ENCODE data around the genes TMCO6, ZMAT2, PCDHB11 and PCDHGA3.

GRCh38 chr5:140165664-140166195 is 9.3 kb upstream of the CYSTM1 start:
- RRBS: no CpG with 5 or more reads among the region's 4 CpGs

- RRBS: no CpG with 5 or more reads among the region's 9 CpGs
These were observed 53.4 kb downstream of the CYSTM1 start for GRCh38 chr5:140228074-140229032.

DNA sequence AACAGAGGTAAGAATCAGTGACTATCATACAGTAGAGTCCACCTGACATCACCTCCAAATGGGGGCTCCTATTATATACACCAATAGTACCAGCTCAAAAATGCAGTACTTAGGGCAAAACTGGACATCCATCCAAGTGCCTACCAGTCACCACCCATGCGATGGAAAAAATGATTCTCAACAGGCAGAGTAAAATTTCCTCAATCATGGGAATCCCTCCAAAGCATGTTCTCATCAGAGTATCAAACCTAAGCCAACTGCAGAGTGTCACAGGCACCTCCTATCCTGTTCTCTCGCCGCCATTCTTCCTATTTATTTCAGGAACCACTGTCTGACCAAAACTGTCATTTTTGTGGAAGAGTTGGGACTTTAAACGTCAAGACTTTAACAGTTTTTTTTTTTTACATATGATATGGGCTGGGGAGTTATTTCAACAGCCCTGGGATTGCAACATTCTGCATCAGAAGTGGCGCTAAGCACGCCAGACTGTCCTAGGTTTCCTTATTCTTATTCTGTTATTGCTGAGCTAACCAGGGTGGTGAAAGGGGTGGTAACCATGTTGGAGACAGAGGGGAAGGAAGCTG is 29.5 kb downstream of the PFDN1 start:
- RRBS: no CpG with 5 or more reads among the region's 6 CpGs

DNA sequence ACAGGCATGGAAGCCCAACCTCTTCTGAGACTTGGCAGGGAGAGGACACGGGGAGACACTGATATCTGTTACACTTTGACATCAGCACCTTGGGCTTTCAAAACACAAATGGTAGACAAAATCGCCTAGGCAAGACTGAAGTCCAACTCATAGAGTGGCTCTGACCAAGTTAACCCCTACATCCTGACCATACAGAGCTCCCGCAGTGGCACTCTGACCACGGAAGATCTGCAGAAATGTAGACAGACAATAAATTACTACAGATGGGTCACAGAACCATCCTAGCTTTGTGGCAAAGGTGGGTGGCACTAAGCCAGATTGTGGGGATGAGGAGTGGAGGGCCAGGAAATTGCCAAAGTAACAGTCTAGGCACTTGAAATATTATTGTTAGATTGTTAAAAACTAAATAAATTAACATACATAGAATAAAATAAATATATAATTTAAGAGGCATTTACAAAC is 13.1 kb downstream of the HBEGF start:
- RRBS: no CpG with 5 or more reads among the region's 4 CpGs

DNA sequence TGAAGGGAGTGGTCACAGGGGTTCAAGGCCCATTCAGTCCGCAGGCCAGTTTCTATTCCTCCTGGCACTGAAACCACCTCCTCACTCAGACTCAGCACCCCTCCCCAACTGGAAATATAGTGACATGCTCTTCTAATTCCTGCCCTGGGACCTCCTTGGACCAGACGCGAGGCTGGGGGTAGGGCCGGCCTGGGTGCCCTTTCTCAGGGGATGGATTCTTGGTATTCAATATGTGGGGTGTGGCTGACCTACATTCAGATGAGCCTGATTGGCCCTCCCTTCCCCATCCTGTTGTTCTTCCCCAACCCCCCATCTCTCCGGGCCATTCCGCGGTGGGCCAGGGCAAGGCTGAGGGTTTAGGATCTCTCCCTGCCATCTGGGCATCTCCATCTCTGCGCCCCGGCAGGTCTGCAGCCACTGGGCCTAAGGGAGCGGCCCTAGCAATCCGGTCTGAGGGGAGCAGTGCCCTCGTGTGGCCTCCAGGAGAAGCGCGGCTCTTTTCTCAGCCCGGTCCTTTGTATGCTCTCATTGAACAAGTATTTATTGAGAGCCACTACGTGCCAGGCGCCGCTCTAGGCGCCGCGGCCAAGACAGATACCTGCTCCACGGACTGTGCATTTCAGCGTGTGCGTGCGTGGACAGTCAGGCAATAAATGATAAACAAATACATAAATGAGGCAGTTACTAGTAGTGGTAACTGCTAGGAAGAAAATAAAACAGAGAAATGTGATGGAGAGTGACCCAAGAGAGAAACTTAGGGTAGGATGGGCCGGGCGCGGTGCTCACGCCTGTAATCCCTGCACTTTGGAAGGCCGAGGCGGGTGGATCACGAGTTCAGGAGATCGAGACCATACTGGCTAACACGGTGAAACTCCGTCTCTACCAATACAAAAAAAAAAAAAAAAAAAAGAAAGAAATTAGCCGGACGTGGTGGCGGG is 2.4 kb upstream of the SLC4A9 start:
- RRBS: 3% methylated on average over 11 of the region's 38 CpGs

GRCh38 chr5:140486526-140487102 is 60.8 kb upstream of the EIF4EBP3 start:
- RRBS: no CpG with 5 or more reads among the region's 4 CpGs

DNA sequence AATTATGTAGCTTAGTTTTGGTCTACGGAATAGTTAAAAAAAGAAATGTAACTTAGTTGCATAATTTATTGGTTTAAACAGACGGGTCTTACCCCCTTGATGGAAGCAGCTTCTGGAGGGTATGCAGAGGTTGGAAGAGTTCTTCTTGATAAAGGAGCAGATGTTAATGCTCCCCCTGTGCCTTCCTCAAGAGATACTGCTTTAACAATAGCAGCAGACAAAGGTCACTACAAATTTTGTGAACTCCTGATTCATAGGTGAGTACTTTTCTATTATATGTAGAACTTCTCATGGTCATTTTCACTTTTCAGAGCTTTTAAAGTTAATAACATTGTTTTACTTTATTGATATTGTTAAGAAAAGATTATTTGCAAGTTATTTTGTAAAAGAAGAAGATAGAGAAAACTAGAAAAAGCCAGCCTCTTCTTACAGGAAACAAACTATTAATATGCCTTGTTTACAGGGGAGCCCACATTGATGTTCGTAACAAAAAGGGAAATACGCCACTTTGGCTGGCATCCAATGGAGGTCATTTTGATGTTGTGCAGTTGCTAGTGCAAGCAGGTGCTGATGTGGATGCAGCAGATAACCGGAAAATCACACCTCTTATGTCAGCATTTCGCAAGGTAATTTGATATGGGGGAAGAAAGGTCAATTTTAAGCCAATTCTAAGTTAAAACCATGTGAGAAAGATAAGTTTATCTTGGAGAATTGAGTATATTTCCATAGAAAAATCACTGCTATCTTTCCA is 37.7 kb upstream of the EIF4EBP3 start:
- RRBS: no CpG with 5 or more reads among the region's 6 CpGs

- RRBS: no CpG with 5 or more reads among the region's 2 CpGs
These were observed 23.6 kb upstream of the EIF4EBP3 start for GRCh38 chr5:140523860-140524333.

DNA sequence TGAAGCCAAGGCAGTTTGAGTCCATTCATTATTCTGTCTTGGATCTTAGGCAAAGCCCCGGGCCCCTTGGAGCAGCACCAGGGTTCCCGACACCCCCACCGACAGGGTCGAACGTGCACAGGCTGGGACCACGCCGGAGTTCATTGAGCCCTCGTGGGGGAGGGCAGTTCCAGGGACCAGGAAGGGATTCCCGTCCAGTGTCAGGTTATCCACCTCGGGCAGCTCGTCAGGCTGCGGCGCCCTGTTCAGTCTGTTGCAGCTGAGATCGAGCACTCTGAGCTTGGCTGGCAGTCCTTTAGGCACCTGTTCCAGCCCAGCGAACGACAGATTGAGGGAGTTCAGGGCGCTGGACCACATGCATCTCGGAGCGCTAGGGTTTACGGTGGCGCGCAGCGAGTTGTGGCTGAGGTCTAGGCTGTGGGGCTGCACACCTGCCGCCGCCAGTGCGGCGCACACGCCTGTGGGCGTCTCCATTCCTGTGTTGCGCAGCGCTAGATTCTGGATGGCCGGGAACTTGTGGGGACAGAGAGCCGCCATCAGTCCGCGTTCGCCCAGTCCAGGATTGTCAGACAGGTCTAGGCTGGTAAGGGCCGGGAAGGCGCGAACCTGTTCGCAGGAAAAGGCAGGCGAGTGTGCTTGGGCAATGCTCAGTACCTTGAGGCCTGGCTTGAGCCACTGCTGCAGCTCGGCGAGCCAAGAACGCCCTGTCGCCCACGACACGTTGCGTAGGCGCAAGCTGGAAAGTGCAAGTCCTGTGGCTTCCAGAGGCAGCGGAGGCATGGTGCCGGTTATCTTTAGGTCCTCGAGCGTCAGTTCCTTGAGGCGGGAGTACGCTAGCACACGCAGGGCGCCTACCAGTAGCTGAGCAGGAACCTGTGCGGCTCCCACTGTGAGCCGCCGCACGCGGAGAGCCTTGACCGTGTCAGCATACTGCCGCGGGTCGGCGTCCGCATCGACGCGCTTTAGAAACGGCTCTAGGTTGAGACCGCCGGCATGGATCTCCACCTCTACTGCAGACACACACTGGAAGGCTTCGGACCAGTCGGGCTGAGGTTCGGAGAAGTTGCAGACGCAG is 827 bp downstream of the CD14 start:
- RRBS: 41% methylated on average over 9 of the region's 78 CpGs

DNA sequence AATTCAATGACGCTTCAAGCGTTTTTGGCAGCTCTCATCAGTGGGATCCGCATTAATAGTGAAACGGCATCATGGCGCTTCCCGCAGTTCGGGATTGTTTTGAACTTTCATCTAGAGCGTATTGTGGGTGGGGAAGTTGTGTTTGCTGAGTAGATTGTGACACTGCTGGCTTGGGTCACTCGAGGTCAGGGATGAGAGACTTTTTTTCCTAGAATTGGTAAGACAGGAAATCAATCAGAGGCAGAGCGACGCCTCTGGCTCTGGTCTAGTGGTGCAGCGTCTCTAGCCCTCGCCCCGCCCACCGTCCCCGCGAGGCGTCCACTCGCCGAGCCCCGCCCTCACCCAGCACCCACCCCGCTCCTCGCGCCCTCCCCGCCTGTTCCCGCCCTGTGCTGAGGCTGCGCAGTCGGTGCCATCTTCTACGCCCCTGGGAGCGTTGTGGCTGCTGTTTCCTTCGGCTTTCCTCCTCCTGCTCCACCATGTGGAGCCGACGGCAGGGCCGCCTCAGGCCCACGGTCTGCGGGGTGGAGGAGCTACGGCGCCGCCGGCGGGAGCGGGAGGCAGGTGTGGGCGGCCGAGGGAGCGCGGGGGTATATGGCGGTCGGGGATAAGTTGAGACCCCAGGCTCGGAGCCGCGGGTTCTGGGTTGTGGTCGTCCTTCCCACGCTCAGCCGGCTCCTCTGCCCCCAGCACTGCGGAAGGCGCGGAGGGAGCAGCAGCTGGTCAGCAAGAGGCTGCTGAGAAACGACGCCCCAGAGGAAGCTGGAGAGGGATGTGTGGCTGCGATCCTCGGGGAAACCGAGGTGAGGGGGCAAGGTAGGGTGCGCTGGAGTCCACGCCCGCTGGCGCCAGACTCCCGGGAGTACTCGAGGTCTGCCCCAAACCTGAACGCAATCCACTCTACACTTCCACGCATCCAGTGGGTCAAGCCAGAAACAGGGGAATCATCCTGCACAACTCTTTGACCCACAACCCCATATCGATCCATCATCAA is at the start of gene TMCO6:
TSS of gene TMCO6 (plus strand) at position 403 of the 994 bp plus-strand sequence.
- RRBS: no CpG with 5 or more reads among the region's 71 CpGs

DNA sequence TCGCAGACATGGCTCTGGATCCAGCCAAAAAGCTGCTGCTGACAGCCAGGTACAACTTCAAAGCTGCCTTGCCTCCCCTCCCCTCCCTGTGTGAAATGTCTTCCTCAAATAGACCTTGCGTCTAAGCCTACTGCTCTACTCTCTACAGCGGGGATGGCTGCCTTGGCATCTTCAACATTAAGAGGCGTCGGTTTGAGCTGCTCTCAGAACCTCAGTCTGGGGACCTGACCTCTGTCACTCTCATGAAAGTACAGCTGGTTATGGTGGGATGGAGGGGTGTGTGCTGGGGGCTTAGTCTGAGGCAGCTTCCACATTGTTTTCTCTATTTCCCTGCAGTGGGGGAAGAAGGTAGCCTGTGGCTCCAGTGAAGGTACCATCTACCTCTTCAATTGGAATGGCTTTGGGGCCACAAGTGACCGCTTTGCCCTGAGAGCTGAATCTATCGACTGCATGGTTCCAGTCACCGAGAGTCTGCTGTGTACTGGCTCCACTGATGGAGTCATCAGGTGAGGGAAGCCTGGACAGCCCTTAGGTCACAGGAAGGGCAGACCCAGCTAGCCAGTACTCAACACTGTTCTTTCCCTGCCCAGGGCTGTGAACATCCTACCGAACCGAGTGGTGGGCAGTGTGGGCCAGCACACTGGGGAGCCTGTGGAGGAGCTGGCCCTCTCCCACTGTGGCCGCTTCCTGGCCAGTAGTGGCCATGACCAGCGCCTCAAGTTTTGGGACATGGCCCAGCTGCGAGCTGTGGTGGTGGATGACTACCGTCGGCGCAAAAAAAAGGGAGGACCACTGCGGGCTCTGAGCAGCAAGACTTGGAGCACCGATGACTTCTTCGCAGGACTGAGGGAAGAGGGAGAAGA is 4.3 kb downstream of the WDR55 start:
- RRBS: no CpG with 5 or more reads among the region's 19 CpGs

DNA sequence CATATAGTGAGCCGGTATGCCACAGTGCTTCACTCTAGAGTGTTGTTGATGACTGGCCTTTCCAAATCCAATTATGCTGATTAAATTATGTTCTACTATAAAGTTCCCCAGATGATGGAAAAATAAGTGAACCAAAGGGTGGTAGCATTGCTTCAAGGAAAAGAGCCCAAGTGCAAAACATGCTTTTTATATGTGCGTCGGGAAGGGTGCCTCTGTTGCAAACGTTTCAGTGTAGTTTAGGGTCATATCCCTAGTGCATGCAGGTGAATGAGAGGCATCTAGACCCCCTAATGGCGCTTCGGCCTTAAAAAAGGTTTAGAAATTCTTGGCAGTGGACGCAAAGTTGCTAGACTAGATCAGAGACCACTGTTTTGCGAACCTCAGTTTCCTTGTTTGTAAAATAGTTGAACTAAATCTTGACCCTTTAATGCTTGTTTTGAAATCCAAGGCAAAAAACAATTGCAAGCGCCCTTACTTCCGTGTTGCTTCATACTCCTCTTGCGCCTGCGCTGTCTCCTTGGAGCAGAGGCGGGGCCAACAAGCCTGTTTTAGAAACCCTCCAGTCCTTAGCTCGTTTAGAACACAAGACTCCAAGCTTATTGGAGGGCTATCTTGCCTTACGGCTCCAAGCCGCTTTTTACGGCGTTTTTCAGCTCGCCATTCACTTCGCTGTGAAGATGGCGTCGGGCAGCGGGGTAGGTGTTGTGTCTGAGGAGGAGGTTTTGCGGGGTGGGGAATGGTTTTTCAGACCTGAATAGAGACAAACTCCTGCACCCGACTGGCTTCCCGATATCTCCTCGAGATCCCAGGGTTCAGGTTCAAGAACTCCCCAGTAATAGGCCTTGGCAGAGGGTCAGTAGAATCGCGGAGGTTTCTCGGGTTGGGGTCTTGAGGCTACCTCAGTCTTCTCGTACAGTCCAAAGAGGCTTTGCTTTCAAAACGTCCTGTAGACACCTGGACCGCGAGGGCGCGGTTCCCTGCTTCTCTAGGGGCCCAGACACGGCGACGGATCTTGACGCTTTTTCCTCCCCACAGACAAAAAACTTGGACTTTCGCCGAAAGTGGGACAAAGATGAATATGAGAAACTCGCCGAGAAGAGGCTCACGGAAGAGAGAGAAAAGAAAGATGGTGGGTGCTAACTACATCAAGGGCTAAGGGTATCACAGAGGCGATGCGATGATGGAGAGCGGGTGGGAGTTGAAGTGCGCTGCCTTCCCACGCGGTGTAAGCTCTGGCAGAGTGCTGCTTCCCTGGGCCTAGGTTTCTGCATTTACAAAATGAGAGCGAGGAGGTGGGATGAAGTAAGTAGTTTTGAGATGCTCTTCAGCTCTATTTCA is at the start of gene ZMAT2:
TSS of gene ZMAT2 (plus strand) at position 664 of the 1,338 bp plus-strand sequence.
- RRBS: no CpG with 5 or more reads among the region's 52 CpGs

DNA sequence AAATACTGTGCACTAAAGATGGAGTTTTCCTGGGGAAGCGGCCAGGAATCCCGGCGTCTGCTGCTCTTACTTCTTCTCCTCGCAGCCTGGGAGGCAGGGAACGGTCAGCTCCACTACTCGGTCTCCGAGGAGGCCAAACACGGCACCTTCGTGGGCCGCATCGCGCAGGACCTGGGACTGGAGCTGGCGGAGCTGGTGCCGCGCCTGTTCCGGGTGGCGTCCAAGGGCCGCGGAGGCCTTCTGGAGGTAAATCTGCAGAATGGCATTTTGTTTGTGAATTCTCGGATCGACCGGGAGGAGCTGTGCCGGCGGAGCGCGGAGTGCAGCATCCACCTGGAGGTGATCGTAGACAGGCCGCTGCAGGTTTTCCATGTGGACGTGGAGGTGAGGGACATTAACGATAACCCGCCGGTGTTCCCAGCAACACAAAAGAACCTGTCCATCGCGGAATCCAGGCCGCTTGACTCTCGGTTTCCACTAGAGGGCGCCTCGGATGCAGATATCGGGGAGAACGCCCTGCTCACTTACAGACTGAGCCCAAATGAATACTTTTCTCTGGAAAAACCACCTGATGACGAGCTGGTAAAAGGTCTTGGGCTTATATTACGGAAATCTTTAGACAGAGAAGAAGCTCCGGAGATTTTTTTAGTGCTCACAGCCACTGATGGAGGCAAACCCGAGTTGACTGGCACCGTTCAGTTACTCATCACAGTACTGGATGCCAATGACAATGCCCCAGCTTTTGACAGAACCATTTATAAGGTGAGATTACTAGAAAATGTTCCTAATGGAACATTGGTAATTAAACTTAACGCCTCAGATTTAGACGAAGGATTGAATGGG is 523 bp downstream of the PCDHA4 start:
- RRBS: 66% methylated on average over 4 of the region's 47 CpGs

GRCh38 chr5:140842947-140843287 is 1.9 kb downstream of the PCDHA8 start:
- RRBS: no CpG with 5 or more reads among the region's 37 CpGs

GRCh38 chr5:141051462-141051790 is 252 bp downstream of the PCDHB1 start:
- RRBS: no CpG with 5 or more reads among the region's 19 CpGs

- RRBS: 73% methylated on average over 3 of the region's 20 CpGs
These were observed 791 bp downstream of the PCDHB3 start for GRCh38 chr5:141101066-141101461.

GRCh38 chr5:141155539-141155966 is 5.7 kb downstream of the PCDHB6 start:
- RRBS: no CpG with 5 or more reads among the region's 5 CpGs

GRCh38 chr5:141199306-141199930 is at the start of gene PCDHB11:
Gene PCDHB11 (plus strand): TSS chr5:141199627.
- RRBS: no CpG with 5 or more reads among the region's 13 CpGs

GRCh38 chr5:141343628-141344584 is at the start of gene PCDHGA3:
Gene PCDHGA3 (plus strand): TSS chr5:141343829.
- RRBS: 43% methylated on average over 6 of the region's 40 CpGs

Data from GM19239 (cell line).